Trachea (tissue), 1 donor: ENCODE results near the genes MYLK2 and ASXL1.

- PRO-cap: no peak
Observed at GRCh38 chr20:31560529-31561770, 13.8 kb downstream of the MCTS2 start.

DNA sequence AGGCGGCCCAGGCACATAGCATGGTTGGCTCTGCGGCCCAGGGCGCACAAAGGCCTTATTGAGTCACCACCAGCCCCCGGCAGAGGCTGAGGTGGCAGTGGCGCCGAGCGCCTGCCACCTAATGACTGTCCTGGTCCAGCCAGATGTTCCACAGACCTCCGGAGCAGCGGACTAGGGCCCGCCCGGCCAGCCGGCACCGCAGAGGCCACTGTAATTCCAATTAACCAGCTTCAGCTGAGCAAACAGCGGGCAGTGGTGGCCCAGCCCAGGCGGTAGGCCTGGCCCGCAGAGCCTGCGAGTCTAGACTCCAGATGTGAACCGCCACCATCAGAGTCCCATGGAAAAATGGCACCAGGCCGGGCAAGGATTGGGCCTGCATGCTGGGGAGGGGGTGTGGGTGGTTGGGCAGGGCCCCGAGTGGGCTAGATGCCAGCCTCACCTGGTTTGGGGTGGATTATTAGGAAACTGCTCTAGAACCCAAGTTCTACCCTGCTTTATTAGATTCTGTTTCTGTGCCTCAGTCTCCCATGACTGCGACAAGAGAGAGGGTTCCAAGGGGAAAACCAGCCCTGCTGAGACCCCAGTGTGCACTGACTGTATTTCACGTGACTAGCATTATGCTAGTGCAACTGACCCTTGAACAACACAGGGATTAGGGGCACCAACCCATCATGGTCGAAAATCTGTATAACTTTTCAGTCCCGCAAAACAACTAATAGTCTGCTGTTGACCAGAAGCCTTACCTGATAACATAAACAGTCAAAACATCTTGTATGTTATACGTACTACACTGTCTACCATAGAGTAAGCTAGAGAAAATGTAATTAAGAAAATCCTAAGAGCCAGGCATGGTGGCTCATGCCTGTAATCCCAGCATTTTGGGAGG lies 23.9 kb downstream of the MCTS2 start:
- PRO-cap: no peak

DNA sequence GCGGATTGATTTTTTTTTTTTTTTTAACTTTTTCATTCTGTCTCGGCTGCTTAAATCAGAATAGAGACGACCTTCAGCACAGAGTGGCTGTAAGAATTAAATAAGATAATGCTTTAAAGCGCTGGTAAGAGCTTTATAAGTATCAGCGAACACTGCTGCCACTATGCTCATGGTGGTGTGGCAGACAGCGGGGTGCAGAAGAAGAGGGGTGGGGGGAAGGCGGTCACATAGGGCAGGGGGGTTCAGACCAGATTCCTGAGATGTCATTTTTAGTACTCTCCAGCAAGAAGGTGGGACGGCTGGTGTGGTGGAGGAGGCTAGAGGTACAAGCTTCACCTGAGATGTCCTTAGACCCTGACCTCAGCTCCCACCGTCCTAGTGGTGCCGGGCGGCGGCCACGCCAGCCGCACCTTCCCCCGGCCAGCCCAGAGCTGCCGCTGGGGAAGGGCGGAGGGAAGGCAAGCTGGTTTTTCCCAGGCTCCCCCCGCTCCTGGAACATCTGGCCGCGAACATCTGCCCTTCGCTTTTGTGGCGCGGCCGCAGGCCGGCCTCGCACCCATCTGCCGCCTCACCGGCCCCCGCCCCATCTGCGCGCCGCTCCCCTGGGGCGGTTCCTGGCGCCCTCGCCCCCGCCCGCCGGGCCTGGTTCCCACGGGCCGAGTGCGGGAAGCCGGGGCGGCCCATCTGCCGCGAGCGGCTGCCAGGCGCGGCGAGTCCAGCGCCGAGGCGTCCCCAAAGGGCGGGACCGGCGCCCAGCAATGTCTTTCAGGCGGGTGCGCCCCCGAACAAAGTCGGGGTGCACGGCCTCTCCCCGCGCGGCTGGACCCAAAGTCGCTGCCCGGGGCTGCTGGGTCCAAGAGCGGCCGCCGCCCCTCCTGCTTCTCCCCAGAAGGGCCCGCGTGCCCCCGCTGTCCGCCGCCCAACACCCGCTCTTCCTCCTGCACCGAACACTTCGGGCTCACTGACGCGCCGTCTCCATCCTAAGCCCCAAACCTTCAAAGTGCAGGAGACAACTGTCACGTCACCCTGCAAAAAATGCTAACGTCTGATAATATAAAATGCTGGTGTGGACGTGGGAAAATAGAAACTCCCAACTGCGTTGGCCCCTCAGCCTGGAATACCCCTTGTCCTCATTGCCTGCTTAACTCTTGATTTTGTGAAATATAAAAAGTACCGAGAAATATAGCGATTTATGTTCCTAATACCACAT lies 17.4 kb upstream of the ID1 start:
- PRO-cap: bidirectional peak, plus-strand start at position 440 of the sequence, minus-strand start at position 433 of the sequence; unidirectional peak, minus-strand start at position 562 of the sequence; unidirectional peak, minus-strand start at position 589 of the sequence

GRCh38 chr20:31644743-31645008 lies 7.0 kb downstream of the COX4I2 start:
- PRO-cap: unidirectional peak, minus-strand start at chr20:31644880

DNA sequence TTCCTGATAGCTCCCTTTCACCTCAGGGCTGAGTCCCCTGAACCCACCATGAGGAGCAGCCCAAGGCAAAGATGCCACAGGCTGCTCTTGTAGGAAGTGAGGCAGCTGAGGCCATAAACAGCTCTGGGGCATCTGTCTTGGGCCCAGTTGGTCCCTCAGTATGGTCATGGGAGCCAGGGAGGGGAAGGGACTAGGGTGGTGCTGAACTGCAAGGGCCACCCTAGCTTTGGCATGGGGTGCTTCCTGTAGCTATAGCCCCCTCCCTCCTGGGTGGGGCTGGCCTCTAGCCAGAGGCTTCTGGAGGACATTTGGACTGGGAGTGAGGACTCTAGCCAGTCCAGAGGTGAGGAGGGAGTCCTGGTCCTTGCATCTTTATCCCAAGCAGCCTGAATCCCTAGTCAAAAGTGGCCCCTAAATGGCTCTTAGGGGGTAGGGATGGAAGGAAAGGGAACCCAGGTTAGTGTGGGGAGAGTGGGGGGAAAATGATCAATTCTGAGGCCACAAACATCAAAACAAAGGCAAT lies 27.4 kb downstream of the COX4I2 start:
- PRO-cap: no peak

DNA sequence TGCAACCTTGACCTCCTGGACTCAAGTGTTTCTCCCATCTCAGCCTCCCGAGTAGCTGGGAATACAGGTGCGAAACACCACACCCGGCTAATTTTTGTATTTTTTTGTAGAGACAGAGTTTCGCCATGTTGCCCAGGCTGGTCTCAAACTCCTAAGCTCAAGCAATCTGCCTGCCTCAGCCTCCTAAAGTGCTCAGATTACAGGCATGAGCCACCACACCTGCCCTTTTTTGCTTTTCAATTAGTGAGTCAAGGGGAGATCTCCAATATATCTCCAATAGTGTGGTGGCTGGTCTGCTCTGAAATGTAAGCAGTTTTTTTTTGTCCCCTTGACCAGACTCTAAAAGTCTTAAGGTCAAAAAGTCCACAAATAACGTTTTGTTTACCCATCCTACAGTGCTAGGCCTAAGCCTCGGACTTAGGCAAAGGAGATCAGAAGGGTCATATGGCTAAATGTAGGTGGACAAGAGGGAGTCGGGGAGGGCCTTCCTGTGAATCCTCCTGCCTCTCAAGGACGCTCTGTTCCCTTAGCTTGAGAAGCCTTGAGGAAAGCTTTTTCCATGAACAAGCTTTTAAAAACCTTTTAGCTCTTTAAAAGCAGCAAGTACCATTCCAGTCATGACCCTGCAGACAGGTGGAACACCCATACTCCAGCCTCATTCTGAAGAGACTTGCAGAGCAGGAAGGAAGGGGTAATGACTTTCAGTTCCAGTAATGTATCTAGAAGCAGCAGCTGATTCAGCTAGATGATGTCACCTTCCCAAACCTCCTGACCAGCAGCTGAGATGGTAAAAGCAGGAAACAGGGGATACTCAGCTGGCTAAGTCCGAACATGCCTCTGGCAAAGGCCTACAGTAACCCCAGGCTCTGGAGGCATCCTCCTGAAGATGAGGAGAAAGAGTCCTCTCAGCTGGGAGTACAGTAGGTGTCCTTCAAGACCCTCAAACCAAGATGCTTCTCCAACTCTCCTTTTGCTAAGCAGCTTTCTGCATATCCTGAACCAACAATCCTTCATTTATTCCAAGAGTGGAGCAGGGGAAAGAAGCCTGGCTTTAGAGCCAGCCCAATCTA lies 23.7 kb downstream of the BCL2L1 start:
- PRO-cap: bidirectional peak, plus-strand start at position 790 of the sequence, minus-strand start at position 662 of the sequence

GRCh38 chr20:31710318-31711319 lies 12.0 kb downstream of the BCL2L1 start:
- PRO-cap: no peak

DNA sequence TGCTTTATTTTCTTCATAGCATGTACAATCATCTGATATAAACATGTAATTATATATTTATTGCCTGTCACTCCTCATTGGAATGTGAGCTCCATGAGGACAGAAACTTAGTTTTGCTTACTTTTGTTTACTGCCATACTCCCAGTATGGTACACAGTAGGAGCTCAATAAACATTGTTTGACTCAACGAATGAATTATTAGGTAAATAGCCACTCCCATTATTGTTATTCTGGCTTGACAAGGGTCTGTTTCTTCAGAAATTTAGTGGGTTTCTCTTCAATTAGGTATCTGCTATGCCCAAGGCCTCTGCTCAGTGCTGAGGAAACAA lies 6.4 kb downstream of the BCL2L1 start:
- PRO-cap: no peak

- PRO-cap: no peak
Observed at GRCh38 chr20:31818921-31819593, at the start of gene MYLK2. MYLK2 (plus strand) TSS chr20:31819356.

DNA sequence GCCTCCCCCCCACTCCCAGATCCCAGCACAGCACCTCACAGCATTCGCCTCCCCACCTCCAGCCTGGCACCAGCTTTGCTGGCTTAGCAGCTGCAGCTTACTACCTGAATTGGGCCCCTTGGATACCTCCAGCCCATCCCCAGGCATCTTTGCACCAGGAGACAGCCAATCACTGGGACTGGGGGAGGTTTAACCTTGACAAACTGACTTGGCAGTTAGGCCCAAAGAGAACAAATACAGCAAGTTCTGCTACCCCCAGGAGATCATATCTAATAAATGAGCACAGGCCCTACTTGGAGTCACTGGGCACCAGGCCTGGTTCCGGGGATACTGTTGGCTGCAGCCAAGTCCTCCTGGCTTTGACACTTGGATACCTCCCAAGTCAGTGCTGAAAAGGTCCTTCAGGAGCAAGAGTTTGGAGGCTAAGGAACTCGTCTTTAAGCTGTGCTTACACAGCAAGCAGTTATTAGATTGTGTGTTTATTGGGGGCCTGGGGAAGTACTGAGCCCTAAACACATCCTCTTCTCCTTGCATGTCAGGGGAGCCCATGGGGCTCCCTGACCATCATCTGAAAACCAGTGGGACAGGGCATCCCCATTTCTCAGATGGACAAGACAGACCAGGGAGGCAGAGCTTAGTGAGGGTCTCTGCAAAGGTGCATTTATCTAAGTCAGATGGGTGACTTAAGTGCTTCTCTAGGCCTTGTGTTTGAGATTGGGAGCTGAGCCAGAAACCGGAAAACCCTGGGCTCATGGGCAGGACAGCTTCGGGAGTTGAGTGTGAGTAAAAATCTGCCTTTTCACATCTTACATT lies 8.6 kb downstream of the PDRG1 start:
- PRO-cap: no peak

- PRO-cap: no peak
Observed at GRCh38 chr20:32036621-32037235, 15.3 kb upstream of the HCK start.

- PRO-cap: no peak
Observed at GRCh38 chr20:32111299-32111755, 1.8 kb downstream of the TM9SF4 start.

DNA sequence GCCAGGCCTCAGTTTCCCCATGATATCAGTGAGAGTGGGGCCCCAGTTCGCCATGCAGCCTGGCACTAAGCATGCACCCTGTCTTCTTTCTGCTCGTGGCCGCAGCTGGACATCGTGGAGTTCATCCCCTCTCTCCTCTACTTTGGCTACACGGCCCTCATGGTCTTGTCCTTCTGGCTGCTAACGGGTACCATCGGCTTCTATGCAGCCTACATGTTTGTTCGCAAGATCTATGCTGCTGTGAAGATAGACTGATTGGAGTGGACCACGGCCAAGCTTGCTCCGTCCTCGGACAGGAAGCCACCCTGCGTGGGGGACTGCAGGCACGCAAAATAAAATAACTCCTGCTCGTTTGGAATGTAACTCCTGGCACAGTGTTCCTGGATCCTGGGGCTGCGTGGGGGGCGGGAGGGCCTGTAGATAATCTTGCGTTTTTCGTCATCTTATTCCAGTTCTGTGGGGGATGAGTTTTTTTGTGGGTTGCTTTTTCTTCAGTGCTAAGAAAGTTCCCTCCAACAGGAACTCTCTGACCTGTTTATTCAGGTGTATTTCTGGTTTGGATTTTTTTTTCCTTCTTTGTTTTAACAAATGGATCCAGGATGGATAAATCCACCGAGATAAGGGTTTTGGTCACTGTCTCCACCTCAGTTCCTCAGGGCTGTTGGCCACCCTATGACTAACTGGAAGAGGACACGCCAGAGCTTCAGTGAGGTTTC lies 42.2 kb downstream of the PLAGL2 start:
- PRO-cap: no peak

DNA sequence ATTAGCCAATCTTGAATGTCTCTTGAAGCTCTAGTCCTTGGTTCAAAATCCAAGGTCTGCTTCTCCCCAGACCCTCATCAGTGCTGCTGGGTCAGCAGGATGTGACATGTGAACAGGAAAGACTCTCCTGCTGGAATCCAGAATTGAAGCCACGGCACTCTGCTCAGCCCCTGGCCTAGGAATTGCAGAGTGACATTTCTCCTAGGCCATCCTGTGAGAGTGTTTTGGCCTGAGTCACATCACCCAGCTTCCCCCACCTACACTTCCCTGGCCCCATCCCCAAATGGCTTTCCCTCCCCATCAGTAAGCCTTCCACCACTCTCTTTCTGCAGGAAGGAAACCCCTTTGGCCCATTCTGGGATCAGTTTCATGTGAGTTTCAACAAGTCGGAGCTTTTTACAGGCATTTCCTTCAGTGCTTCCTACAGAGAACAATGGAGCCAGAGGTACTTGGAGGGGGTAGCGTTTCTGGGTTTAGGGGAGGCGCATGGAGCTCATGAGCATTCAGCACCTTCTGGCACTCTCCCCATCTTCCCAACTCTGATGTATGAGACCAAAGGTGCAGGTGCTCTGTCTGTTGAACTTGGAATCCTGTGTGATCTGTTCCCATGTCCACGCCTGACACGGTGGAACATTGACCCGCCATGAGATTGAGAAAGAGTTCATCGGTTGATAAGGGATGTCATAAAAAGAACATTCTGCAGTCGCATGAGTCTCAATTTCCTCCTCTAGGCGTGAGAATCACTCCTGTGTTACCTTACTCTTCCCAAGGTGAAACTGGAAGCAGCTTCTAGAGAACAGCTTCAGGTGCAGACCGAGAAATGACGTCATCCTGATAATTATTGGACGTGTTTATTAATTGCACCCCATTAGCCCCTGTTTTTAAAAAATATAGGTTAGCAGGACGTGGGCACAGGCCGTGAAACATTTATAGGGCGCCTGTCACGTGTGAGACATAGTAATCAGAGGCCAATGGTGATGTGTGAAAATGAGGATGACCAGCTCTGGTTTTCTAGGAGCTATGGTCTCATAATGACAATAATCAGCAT lies 8.9 kb downstream of the POFUT1 start:
- PRO-cap: no peak

GRCh38 chr20:32333956-32334964 lies 23.9 kb upstream of the ASXL1 start:
- PRO-cap: no peak

DNA sequence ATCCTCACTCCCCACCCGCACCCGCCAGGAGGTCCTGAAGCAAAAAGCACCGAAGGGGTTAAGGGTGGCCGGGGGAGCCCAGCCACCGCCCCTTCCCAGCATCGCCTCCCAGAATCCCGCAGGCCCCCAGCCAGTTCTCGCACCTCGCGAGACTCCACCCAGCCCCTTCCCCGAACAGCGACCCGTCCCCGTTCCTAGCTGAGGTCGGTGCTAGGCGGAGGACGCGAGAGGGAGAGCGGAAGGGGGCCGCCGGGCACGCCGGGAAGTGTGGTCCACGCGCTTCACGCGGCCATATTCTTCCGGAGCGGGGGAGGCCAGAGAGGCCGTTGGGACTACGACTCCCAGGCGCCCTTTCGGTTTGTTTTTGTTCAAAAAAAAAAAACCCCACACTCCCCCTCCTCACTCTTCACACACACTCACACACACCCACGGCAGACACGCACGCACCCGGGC lies at the start of gene ASXL1:
Gene ASXL1 (plus strand): TSS at position 409 of the 453 bp plus-strand sequence.
- PRO-cap: bidirectional peak, plus-strand start at position 434 of the sequence, minus-strand start at position 206 of the sequence

GRCh38 chr20:32359580-32360081 lies 1.5 kb downstream of the ASXL1 start:
- PRO-cap: no peak

DNA sequence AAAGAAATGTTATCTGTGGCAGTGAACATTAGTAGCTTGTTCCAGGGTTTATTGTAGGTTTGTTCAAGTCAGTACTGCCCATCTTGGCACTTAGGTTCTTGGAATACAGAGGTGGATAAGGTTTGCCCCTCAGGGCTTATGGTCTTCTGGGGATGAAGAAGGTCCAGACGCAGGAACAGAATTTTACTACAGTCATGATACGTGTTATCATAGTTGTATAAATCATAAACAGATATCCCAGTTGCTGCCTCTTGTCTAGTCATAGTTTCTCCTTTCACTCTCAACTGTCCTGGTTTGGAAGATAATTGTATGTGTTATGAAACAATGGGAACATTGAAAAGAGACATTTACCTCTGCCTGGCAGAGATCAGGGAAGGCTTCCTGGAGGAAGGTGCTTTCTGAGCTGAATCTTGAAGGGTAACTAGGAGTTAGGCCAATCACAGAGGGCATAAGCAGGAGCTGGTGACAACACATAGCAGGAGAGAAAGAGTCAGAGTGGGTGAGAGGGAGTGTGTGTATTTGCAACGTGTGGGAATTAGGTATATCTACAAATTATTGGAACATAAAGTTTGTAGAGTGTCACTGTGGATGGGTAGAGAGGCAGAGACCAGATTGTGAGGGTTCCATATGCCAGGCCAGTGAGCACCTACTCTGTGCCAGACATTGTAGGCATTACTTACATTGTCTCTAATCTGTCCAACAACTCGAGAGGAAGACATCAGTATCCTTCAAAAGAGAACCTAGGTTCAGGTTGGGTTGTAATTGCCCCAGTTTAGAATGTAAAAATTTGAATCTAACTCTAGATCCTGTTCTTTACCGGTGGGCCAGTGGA lies 5.4 kb downstream of the ASXL1 start:
- PRO-cap: no peak

- PRO-cap: no peak
Observed at GRCh38 chr20:32467483-32468117, 109.5 kb downstream of the ASXL1 start.

- PRO-cap: no peak
Observed at GRCh38 chr20:32474504-32475022, 110.6 kb downstream of the NOL4L start.